ENCODE measurements around the genes PIK3C2A, SAA2 and HPS5.

GRCh38 chr11:14861024-14861625, 30.9 kb downstream of the CYP2R1 start:
- RRBS: no CpG with 5 or more reads among the region's 2 CpGs

GRCh38 chr11:14863463-14864007, 28.5 kb downstream of the CYP2R1 start:
- RRBS: no CpG with 5 or more reads among the region's 5 CpGs

DNA sequence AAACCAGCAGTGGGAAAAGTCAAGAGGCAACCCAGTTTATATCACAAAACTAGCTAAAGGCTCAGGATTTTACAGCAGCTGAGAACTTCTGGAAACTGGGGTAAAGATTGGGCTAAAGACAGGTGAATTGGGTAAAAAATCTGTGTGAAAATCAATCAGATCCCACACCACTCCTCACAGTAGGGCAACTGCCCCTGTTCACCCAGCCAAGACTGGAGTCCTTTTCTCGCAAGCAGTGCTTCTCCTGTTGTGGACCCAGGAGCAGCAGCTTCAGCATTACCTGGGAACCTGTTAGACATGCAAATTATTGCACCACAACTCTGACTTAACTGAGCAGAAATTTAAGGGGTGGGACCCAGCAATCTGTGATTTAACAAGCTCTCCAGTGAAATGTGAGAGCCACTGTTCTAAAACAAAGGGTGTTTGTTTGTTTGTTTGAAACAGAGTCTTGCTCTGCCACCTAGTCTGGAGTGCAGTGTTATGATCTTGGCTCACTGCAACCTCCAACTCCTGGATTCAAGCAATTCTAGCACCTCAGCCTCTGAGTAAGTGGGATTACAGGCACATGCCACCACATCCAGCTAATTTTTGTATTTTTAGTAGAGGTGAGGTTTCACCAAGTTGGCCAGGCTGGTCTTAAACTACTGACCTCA, 591.4 kb downstream of the SOX6 start:
- RRBS: no CpG with 5 or more reads among the region's 1 CpG

DNA sequence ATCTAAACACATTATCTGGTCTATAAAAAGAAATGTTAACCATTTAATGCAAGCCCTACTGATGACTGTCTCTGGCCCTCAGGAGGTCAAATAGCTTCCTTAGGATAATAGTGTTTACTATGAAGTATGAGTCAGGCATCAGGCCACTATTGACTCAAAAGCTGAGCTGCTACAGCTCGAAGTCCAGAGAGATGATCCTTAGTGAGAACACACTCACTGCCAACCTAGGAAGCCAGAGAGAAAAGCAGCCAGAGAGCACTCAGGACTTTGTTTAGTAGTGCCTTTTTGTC, 171.8 kb downstream of the SOX6 start:
- RRBS: no CpG with 5 or more reads among the region's 1 CpG

DNA sequence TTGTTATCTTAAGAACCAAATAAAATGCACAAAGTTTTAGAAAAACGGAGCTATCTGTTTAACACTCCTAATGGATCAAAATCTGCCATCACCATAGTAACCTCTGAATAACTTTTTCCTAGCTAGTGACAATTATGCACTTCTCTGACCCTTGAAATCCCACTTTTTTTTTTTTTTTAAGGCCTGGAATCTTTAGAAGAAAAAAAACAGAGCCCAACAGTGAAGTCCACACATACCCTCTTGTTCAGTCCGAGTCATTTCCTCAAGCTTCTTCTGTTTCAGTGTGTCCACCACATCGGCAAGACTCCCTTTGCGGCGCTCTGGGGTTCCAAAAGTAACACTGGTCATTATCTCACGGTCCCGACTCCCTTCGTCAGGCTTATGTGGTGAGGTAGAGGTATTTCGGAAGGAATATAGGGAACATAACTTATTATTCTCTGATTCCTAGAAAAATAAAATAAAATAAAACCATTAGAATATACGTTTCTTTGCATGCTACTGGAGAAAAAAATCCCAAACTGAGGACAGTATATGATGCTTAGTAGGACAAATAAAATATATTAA, 38.1 kb downstream of the SOX6 start:
- RRBS: no CpG with 5 or more reads among the region's 10 CpGs

DNA sequence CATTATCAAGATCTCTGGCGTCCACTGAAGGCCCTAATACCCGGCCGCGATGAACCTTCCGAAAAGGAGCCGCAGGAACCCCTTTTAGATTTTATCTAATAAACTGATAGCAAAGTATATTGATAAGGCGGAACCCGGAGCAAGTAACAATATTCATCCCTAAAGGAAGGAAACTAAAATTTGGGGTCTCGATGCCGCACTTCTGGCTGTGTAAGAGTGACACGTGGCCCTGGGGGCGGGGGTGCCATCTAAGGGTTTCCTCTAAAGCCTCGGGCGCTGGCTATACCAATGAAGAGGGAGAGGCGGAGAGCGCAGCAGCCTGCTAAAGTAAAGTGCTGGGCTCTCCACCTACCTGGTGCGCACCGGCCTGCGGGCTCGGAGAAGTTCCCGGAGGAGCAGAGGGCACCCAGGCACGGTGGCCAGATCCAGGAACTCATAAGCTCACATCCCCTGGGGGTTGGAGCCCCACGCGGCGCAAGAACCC, 127.9 kb upstream of the C11orf58 start:
- RRBS: 50% methylated on average over 12 of the region's 25 CpGs

GRCh38 chr11:16917935-16919052, 95.9 kb downstream of the PLEKHA7 start:
- RRBS: no CpG with 5 or more reads among the region's 7 CpGs

DNA sequence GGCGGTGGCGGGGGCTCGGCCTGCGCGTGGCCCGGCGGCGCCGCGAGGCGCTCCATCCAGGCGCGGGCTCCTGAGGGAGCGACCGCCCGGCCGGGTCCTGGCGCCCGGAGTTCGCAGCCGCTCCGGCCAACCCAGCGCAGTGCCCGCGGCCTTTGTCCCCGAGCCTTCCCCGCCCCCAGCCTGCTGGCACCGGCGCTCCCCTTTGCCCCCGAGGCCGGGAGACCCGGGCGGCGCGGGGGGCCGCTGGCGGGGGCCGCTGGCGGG, 190 bp upstream of the PLEKHA7 start:
- RRBS: under 1% methylated on average over 18 of the region's 39 CpGs

- RRBS: no CpG with 5 or more reads among the region's 10 CpGs
Observed at GRCh38 chr11:17015333-17015697, 1.1 kb upstream of the PLEKHA7 start.

DNA sequence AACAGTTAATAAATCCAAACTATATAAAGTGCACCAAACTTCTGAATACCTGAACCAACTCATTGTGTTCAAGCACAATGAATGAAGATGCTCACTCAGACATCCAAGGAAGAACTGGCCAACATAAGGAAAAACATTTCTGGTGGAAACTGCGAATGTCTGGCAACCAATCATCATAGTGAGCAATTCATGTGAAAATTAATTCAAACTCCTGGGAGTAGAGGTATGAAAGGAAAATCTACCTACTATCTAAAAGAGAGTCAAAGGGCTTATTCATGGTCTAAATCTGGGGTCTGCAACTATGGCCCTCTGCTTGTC, 2.9 kb downstream of the RPS13 start:
- RRBS: no CpG with 5 or more reads among the region's 1 CpG

DNA sequence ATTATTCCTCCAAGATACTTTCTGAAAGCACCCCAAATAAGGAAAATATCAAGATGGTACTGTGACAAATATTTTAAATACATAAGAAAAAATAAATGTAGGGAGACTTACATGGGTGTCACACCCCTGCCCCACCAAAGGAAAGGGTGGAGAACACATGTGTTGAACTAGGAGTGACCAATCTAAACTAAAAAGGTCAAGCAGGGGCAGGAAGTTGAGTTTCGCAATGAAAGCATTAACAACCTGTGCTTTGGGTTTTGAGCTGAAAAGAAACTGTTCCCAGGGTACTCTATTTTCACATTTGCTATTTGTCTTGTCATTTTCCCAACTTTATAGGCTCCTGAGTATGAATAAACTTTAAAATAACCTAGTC, 42.9 kb downstream of the PIK3C2A start:
- RRBS: no CpG with 5 or more reads among the region's 1 CpG

- RRBS: 1% methylated on average over 26 of the region's 79 CpGs
Observed at GRCh38 chr11:17207117-17208267, at the start of gene PIK3C2A. PIK3C2A (minus strand) TSS chr11:17207986.

GRCh38 chr11:17352825-17354192, 1.7 kb downstream of the NCR3LG1 start:
- RRBS: 2% methylated on average over 14 of the region's 82 CpGs

DNA sequence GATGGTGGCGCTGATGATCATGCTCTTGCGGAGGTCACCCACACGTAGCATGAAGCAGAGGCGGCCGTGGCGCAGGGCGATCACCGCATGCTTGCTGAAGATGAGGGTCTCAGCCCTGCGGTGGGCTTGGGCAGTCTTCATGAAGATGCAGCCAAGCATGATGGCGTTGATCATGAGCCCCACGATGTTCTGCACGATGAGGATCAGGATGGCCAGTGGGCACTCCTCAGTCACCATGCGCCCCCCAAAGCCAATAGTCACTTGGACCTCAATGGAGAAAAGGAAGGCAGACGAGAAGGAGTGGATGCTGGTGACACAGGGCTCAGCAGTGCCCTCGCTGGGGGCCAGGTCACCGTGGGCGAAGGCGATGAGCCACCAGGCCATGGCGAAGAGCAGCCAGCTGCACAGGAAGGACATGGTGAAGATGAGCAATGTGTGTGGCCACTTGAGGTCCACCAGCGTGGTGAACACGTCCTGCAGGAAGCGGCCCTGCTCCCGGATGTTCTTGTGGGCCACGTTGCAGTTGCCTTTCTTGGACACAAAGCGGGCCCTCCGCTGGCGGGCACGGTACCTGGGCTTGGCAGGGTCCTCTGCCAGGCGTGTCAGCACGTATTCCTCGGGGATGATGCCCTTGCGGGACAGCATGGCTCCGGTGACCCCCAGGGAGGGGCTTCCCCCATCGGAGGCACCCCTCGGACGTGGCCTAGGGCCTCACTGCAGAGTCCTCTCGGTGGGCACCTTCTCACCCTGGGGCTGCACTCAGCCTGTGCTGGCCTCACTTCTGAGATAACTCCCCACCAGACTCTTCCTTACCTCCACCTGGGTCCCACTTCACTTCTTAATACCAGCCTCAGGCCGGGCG, 781 bp downstream of the KCNJ11 start:
- RRBS: no CpG with 5 or more reads among the region's 39 CpGs

DNA sequence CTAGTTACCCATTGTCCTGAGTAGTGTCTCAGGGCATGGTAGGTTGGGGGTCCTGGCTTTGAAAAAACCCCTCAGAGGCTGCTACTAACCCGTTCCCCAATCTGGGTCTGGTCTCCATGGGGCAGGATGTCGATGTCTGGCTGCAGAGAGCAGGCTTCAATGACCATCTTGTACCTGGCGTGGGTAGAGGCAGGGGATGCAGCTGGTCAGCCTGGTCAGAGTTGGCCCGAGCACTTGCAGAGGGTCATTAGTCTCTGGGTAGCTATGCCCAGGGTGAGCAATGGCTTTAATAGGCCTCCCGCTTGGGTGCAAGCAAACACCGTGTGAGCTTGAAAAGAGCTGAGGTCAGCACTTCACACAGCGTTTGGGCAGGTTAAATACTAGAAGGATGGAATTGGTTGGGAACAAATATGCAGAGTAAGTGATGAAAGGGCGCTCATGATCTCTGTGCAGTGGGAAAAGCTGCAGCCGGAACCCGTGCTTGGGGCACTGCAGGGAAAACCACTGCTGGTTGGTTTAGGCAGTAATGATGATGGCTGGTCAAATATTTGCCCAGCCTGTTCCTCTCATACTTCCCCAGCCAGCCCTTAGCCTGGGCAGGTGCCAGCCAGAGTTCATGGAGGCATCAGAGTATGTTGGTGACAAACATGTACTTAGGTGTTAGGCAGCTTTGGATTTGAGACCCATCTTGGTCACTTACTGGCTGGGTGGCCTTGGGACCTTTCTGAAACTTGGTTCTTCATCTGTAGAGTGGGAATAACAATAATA, 25.0 kb upstream of the KCNJ11 start:
- RRBS: no CpG with 5 or more reads among the region's 10 CpGs

DNA sequence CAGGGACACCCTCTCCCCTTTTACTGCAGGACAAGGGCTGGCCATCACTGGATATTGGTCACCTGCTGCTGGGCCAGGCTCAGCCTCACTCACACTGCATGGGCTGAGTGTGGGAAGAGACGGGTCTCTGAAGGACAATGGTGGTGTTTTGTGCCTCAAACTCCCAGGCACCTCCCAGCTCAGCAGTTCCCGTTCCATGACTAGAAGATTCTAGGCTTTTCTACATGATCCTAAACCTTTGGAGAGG, 27.4 kb downstream of the KCNC1 start:
- RRBS: no CpG with 5 or more reads among the region's 2 CpGs

DNA sequence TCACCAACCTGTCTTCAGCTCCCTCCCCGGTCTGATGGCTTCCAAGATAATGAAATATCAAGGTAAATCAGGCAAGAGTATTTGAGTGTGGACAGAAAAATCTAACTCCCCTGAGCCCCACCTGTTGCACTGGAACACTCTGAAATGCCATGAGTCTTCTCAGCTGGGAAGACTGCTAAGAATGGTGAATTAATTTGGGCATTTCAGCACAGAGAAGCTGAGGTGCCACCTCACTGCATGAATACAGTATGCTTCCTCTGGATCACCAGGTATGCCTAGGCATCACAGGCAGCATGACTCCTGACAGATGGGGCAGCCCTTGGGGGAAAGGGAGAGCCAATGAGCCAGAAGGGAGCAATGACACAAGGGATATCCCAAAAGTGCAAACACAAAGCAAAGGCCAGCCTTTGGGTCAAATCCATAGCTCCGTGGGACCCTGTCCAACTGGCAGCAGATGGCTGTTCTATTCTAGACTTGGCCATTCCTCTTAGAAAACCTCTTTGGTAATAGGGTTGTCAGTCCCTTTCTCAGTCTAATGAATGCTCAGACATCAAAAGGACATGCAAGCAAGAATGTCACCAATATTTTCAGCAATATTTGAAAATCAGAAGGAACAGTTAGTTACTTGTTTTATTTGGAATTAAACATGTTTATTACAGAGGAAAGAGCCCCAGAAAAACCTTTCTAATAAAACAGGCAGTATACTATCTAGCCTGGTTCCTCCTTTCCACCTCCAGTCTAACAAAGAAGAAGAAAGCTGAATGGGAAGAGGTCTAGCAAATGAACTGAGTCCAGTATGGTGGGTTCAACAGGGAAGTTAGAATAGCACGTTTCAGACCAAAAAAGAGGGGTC, 73.3 kb downstream of the SERGEF start:
- RRBS: no CpG with 5 or more reads among the region's 3 CpGs

DNA sequence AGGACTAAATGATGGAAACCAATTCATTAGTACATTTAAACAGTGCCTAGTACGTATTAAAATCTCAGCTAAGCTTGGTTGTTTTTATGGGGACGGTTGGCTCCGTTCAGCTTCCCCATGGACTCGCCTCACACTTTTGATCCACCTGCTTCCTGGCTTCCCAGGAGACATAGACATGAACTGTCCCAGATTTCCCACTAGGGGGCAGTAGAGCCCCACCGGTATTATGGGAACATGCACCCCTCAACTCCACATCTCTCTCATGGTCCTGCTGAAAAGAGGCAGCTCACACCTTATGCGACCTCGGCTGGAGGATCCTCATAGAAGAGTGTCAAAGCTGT, 9.6 kb upstream of the SAAL1 start:
- RRBS: no CpG with 5 or more reads among the region's 7 CpGs

- RRBS: no CpG with 5 or more reads among the region's 10 CpGs
Observed at GRCh38 chr11:18248299-18249023, at the start of gene SAA2. SAA2 (minus strand) TSS chr11:18248668.

DNA sequence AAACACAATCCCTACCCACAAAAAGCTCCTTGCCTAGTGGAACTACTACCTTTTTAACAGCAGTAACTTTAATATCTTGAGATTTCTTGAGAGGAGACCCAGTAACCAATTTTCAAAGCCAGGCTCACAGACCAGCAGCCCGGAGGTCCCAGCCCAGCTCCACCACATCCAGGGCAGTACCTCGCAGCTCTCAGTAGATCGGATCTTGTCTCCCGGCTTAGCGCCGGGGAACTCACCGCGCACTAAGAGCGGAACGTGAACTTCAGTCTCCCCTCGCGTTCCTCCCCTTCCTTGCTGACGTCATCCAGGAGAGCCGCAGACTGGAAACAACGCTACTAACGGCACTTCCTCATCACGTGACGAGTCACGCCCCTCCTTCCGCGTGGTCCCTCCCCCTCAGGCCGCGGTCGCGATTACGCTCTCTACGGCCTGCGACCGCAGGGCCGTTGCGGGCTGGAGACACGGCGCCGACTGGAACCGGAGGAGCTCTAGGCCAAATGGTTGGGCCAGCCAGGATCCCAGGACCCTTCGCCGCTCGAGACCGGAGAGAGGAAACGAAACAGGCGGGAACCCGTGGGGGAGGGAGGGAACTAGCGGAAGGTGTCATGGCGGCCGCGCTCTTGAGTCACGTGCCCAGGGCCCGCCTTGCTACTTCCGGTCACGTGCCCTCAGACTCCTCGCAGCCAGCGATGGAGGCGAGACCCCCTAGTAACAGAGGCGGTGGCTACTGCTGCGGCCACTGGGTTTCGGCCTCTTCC, at the start of gene HPS5:
TSS of gene HPS5 (minus strand) at position 244 of the 758 bp plus-strand sequence.
- RRBS: under 1% methylated on average over 15 of the region's 56 CpGs